Cardiac atrium fibroblast (primary cell): ENCODE data around the genes HYPK, SPG11 and DUOXA2.

DNA sequence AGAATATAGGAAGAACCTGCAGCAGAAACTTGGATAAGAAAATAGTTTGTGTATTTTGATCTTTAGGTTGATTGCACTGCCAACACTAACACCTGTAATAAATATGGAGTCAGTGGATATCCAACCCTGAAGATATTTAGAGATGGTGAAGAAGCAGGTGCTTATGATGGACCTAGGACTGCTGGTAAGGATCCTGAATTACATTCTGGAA, 10.2 kb downstream of the PDIA3 start:
- RAMPAGE, long total RNA = no peak

GRCh38 chr15:43762588-43763422, 14.0 kb downstream of the ELL3 start:
- RAMPAGE, long total RNA = no peak

DNA sequence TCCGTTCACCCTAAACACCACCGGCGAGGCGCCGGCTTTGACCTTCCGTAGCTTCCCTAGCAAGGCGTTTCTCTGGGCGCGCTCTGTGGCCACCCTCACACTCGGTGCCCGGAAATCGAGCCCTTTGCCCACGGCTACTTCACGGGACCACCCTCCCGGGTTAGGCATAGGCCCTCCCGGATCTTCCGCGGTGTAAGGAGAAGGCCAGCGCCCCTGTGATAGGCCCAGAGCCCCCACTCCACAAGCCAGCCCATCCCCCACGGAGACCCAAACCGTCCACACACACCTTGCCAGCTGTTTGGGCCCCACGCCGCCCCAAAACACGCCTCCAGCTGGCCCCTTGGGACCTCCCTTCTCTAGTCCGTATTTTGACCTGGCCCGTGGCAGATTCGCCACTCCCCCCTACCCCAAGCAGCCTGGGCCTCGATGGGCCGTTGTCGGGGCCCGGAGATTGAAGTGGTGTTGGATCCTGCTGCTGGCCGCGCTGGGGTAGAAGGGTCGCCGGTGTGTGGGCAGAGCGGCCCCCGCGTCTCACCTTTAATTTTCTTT, 374 bp downstream of the SERF2 start:
- RAMPAGE, long total RNA = no peak

DNA sequence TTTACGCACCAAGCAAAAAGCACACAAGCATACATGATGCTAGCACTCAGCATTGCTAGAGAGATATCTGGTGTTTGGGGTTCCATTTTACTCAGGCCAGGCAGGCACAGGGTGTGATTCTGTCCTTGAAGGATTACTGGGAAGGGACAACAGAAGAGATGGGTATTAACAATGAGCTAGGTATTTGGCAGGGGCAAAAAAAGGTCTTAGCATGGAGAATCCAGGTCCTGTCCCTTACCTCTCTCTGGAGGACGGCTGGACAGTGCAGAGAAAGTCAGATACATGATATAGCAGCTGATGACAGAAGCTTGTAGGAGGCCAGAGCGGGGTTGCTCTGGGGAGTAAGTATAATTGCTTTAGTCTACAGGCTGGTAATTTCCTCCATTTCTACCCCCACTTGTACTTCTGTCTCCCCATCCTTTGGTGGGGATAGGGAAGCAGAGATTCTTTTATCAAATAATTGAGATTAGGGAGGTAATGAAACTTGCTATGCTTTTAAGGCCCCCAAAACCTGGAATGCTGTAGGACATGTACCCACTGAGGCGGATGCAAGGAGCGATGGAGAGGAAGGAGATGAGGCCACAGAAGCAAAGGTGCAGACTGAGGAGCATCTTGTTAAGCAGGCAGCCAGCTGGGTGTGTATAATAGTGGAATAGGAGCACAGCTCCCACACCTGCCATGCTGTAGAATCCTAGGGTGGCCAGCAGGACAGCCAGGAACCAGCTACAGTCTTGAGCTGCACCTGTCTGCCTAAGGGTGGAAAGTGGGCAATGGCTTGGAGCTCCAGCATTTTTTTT, 3.2 kb downstream of the SERINC4 start:
- RAMPAGE, long total RNA = no peak

GRCh38 chr15:43800184-43800781, at the start of gene HYPK:
Gene HYPK (plus strand): TSS chr15:43800599.
- RAMPAGE, long total RNA = no peak

DNA sequence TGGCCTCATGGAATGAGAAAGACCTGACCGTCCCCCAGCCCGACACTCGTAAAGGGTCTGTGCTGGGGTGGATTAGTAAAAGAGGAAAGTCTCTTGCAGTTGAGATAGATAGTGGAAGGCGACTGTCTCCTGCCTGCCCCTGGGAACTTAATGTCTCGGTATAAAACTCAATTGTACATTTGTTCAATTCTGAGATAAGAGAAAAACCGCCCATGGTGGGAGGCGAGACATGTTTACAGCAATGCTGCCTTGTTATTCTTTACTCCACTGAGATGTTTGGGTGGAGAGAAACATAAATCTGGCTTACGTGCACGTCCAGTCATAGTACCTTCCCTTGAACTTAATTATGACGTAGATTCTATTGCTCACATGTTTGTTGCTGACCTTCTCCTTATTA, 33.9 kb upstream of the FRMD5 start:
- RAMPAGE, long total RNA = no peak

- RAMPAGE, long total RNA = no peak
Observed at GRCh38 chr15:44251921-44252120, 36.7 kb upstream of the GOLM2 start.

- RAMPAGE, long total RNA = no peak
Observed at GRCh38 chr15:44662999-44664066, at the start of gene SPG11. Gene SPG11 (minus strand): TSS chr15:44663662.

DNA sequence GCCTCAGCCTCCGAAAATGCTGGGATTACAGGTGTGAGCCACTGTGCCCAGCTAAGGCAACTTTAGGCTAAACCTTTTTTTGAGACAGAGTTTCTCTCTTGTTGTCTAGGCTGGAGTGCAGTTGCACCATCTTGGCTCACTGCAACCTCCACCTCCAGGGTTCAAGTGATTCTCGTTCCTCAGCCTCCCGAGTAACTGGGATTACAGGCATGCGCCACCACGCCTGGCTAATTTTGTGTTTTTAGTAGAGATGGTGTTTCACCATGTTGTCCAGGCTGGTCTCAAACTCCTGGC, 8.8 kb downstream of the B2M start:
- RAMPAGE, long total RNA = no peak

DNA sequence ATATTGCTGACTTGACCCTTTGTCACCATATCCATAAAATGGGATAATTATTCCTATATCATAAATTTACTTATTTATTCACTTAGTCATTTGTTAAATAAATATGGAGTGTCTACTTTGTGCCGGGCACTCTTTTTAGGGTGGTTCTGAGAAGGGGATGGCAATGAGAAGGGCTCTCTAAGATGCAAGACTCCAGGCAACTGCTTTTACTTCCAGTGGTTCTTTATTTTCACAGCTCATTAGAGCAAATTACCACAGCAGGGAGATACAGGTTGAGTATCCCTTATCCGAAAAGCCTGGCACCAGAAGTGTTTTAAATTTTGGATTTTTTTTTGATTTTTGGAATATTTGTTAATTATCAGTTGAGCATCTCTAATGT, 9.4 kb upstream of the TRIM69 start:
- RAMPAGE, long total RNA = no peak

GRCh38 chr15:44730173-44730534, 6.2 kb upstream of the TRIM69 start:
- RAMPAGE, long total RNA = no peak

- RAMPAGE, long total RNA = no peak
Observed at GRCh38 chr15:44810013-44810703, 73.8 kb downstream of the TRIM69 start.

- RAMPAGE, long total RNA = no peak
Observed at GRCh38 chr15:44811405-44812699, 75.5 kb downstream of the TRIM69 start.

- RAMPAGE, long total RNA = no peak
Observed at GRCh38 chr15:44854671-44855214, 101.7 kb upstream of the TERB2 start.

DNA sequence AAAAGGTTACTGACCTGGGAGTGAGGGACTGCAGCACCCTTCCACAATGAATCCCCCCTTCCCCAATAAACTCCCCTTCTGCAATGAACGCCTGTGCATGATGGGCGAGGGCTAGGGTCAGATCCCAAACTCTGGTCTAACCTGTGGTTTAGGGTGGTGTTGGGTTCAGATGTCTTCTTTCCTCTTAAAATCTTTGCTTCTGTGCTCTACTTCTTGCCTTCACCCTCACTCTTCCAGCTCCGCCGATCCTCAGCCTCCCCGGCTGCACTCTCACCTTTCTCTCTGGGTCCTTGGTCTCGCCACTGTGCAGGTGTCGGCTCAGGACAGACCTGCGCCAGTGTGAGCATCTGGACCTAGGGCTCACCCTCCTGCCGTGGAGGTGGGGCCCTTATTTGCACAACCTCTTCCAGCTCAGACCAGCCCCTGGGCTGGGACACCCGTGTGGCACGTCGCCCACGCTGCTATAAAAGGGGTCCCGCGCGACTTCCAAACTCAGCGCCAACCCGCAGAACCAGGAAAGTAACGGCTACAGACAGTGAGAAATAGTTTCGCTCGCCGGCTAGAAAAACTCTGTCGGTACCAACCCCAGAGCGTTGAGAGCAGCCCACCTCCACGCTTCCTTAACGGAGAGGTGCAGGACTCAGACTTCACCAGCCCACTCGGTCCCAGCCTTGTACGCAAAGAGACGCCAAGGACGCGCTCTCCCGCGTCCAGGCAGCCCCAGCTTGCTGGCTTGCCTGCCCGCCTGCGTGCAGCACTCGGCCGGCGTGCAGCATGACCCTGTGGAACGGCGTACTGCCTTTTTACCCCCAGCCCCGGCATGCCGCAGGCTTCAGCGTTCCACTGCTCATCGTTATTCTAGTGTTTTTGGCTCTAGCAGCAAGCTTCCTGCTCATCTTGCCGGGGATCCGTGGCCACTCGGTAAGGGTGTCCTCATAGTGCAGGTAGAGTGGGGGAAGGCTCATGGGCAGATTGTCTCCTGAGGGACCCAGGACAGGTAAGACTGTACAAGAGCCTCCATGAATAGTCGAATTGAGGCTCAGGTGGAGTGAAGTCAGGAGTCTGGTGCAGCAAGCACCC, at the start of gene DUOXA2:
Gene DUOXA2, plus strand, starts transcription at position 495 of the 1,080 bp plus-strand sequence.
- RAMPAGE, long total RNA = no peak

GRCh38 chr15:45181094-45181447, 6.7 kb downstream of the SHF start:
- RAMPAGE, long total RNA = no peak

- RAMPAGE, long total RNA = no peak
Observed at GRCh38 chr15:45447990-45448626, 17.7 kb downstream of the C15orf48 start.

GRCh38 chr15:45449309-45449574, 18.8 kb downstream of the C15orf48 start:
- RAMPAGE, long total RNA = no peak

- RAMPAGE, long total RNA = no peak
Observed at GRCh38 chr15:45481490-45481994, 41.0 kb downstream of the SLC30A4 start.

- RAMPAGE, long total RNA = no peak
Observed at GRCh38 chr15:45539578-45540079, 17.1 kb upstream of the SLC30A4 start.